SJSA1 (cell line): ENCODE results near the genes ACER1 and SH2D3A.

DNA sequence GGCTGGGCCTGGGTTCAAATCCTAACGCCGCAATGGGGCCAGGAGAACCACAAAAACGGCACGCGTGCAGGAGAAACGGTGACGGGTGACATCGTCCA lies 530 bp downstream of the SAFB start:
- RAMPAGE, long total RNA: no peak

GRCh38 chr19:5628171-5628450 lies 5.2 kb downstream of the SAFB start:
- RAMPAGE, long total RNA: no peak

DNA sequence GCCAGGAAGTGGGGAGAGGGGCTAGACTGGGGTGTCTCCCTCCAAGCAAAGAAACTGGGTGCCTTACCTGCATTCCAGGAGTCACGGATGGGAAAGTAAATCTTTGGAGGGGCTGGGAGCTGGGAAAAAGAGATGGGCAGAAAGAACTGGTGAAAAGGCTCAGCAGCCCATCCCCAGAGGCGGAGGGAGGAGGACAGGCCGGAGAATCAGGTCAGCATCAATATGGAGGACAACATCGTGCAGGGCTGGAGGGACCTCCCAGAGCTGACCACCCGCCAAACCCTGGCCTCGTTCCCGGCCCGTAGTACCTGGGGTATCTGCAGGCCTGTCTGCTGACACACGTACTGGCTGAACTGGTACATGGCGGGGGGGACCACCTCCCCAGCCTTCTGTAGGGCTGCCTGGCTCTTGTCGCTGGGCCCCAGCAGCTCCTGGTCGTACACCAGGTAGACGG lies 1.0 kb downstream of the MICOS13 start:
- RAMPAGE, long total RNA: no peak

DNA sequence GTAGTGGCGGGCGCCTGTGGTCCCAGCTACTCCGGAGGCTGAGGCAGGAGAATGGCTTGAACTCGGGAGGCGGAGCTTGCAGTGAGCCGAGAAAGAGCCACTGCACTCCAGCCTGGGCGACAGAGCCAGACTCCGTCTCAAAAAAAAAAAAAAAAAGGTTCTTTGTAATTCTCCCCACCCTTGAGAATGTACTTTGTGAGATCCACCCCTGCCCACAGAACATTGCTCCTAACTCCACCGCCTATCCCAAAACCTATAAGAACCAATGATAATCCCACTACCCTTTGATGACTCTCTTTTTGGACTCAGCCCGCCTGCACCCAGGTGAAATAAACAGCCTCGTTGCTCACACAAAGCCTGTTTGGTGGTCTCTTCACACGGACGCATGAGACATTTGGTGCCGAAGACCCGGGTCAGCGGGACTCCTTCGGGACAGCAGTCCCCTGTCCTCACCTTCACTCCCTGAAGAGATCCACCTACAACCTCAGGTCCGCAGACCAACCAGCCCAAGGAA lies 7.8 kb upstream of the FUT6 start:
- RAMPAGE, long total RNA: no peak

DNA sequence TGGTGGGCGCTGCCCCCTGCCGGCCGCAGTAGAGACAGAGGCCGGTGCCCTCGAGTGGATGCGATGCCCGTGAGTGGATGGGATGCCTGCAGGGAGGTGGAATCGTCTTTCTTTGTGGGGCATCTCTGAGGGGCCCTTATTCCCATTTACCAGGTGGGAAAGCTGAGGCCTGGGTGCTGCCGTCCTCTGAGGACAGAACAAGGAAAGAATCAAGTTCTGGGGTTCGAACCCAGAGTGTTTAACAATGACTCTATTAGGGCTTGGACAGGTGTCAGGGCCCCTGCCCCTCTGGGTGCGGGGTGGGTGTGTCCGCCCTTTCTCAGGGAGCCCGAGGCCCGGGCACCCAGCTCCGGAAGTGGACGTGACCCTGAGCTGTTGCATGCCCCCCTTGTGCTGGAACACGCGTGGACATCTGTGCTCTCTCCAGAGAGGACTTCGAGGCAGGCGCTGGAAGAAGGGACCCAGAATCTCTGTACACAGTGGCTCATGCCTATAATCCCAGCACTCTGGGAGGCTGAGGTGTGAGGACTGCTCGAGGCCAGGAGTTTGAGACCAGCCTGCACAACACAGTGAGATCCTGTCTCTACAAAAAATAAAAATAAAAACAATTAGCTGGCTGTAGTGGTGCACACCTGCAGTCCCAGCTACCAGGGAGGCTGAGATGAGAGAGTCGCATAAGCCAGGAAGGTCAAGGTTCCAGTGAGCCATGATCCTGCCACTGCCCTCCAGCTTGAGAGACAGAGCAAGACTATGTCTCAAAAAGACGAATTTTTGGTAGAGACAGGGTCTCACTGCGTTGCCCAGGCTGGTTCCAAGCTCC lies 10.7 kb downstream of the NDUFA11 start:
- RAMPAGE, long total RNA: no peak

GRCh38 chr19:5923687-5923999 lies 9.6 kb downstream of the CAPS start:
- RAMPAGE, long total RNA: no peak

- RAMPAGE, long total RNA: no peak
These were observed 30.7 kb downstream of the RANBP3 start for GRCh38 chr19:5947156-5947803.

GRCh38 chr19:6063398-6064201 lies 46.7 kb downstream of the RFX2 start:
- RAMPAGE, long total RNA: no peak

GRCh38 chr19:6091645-6092101 lies 18.6 kb downstream of the RFX2 start:
- RAMPAGE, long total RNA: no peak

DNA sequence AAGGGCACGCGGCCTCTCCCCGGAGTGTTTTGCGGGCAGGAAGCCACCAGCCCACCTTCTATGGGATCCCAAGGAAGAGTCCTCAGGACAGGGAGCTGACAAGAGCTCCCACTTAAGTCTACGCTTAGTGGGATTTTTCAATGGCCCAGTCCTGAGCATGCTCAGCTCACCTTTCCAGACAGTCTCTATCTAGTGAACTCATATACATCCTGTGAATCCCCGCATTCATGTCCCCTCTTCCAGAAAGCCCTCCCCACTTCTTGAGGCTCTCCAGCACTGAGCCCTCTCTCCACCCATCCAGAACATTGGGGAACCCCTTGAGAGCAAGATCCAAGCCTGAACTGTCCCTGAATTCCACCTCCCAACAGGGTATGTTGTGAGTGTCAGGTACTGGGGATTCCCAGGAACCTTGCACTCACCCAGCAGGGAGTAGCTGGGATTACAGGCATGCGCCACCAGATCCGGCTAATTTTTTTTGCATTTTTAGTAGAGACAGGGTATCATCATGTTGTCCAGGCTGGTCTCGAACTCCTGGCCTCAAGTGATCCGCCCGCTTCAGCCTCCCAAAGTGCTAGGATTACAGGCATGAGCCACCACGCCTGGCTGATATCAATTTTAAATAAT lies 69.8 kb downstream of the ACSBG2 start:
- RAMPAGE, long total RNA: no peak

- RAMPAGE, long total RNA: no peak
These were observed 1.4 kb downstream of the MLLT1 start for GRCh38 chr19:6278301-6278815.

DNA sequence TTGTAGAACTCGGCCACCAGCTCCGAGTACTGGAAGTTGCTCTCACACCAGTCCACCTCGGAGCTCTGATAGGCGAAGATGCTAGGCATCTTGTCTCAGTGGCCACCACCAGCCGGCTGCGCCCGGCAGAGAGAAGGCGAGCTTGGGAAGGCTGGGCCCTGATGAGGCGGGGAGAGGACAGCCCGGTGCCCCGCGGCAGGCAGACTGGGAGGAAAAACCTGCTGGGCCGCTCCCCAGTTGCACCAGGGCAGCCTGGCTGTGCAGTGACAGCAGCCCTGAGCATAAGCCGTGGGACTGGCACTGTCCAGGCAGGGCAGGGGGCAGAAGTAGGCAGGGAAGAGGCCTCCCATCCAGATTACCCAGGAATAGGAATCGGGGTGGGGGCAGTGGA lies at the start of gene ACER1:
Gene ACER1, minus strand, starts transcription at position 150 of the 391 bp plus-strand sequence.
- RAMPAGE, long total RNA: no peak

- RAMPAGE, long total RNA: no peak
These were observed 11.1 kb downstream of the KHSRP start for GRCh38 chr19:6413233-6414234.

DNA sequence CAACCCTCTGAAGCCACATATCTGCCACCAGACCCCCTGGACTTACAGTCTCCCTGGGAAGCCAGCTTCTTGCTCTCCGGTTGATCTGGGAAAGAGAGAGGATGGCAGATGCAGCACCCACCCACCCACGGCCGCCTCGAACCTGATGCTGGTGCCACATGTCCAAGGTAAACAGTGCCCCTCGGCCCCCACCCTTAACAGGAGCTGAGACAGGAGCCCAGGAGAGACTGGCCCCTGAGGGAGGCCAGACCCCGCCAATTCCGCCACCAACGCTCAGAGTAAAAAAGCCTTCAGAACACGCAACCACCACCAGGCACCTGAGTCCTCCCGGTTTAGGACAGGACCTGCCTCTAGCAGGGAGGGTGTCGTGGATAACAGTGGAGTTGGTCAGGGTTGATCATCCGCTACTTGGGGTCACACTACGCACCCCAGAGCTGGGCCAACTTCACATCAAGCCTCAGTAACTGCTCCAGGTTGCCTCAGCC lies 3.0 kb downstream of the KHSRP start:
- RAMPAGE, long total RNA: no peak

GRCh38 chr19:6707802-6708196 lies 12.7 kb downstream of the C3 start:
- RAMPAGE, long total RNA: no peak

DNA sequence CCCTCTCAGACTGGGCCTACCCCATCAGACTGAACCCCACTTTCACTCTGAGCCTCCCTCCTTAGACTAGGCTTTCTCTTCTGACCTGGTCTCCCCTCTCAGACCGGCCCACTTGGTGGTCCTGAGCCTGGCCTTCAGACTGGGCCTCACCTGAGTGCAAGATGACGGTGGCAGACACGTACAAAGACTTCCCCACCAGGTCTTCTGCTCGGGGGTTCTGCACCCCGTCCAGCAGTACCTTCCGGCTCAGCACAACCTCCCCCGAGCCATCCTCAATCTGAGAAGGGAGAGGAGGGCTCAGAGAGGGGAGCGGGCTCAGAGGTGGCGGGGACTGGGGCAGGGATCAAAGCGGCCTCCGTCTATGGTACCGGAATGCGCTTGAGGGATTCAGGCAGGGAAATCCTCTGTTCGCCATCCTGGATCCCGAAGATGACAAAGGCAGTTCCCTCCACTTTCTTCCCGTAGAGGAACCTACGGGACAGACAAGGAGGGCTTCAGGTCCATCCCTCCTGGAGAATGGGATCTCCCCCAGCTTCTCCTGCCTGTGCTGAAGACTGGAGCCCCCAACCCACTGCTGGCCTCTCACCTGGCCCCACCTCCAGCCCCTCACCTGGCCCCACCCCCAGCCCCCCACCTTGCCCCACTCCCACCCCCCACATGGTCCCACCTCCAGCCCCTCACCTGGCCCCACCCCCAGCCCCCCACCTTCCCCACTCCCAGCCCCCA lies 7.2 kb downstream of the C3 start:
- RAMPAGE, long total RNA: no peak

DNA sequence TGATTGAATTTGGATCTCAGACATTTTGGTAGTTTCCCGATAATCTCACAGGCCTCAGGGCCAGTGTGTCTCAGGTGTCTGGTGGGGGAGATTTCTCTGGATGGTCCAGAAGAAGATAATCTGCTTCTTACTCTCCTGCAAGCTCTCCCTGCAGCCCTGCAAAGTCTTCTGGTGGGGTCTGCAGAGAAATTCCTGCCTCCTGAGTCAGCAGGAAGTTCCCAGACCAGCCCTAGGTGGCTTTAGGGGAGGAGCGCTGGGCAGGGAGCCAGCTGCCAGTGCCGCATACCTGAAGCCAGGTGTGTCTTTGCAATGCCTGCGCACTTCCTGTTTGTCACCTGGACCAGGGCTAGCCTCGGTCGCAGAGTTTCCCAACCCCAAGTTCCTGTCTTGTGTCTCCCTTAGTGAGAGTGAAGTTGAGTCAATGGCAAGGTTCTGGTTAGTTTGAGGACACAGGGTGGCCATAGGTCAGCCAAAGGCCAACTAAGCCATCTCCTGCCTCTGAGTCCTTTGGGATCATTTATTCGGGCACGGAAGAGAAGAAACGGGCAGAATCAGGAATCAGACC lies 1.3 kb downstream of the SH2D3A start:
- RAMPAGE, long total RNA: no peak

DNA sequence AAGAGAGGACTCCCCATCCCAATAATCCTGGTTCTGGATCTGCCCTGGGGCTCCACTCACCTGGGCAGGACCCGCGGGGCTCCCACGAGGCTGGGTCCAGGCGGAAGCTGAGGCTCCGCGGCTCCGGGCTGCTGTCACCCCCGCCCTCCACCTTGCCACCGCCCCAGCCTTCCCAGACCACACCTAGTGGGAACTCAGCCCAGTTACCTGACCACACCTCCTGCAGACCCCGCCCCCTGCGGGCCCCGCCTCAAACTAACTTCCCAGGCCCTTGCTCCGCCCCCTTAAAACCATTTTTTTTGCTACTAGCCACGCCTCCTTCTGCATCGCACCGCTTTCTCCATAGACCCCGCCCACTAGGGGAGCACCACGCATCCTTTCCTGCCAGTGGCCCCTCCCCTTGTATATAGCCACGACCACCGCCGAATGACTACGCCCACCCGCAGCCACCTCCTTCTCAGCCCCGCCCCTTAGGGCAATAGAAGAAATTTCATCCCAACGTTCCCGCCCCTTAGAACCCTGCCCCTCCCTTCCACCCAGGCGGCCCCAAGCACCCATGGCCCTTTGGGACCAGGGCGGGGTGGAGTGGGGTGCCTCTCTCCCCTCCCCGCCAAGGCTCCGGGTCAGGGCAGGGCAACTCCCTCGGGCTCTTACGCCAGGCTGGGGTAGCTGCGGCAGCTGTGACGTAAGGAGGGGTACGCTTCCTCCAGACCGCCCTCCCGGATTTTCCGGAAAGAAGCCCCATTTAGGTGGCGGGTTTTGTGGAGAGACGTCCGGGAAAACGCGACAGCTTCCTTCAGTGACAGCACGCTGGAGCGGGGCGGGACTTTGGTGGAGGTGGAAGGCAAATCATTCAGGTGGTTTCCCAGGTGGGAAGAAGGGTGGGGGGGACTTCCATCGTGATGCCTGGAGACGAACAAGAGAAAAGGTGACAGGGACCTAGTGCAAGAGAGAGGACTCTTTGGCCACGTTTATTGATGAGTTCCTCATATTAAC lies at the start of gene SH2D3A:
Gene SH2D3A, minus strand, starts transcription at position 109 of the 996 bp plus-strand sequence.
- RAMPAGE, long total RNA: no peak

GRCh38 chr19:6827893-6829284 lies 55.9 kb downstream of the VAV1 start:
- RAMPAGE, long total RNA: no peak

GRCh38 chr19:7006147-7006915 lies 14.9 kb downstream of the MBD3L2B start:
- RAMPAGE, long total RNA: no peak